A375 (cell line): ENCODE measurements around a stretch of chr13.

DNA sequence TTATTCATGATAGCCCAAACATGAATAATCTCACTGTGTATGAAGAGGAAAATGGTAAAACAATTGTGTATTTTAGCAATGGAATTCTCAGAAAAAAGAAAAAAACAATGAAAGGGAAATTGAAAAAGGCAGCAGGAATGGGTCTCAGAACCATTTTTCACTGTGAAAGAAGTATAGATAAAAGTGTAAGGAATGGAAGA, 994.6 kb upstream of the ENSG00000285566 start:
- RAMPAGE, long total RNA = no peak

DNA sequence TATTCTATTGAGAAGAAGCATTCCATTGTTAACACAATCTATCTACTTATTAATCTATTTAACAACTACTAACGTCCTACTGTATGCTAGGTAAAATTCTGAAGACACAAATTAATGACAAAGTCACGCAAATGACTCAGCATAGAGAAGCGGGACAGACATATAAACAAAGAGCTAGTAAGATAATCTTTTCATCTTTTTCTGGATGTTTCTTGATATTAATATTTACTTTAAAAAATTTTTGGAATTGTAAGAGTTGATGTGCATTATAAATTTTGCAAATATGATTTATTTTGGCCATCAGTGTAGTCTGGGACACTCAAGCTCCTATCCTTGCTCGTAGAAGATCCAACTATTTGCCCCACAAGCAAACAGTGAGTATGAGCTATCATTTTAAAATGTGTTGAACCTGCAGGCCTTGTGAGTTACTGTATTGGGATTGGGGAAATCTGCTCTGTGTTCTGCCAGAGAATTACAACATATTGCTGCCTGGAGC, 109.1 kb downstream of the PCDH9 start:
- RAMPAGE, long total RNA = no peak

- RAMPAGE, long total RNA = no peak
These were observed 4.4 kb downstream of the PCDH9 start for GRCh38 chr13:67225705-67226137.

GRCh38 chr13:71014792-71015808, 851.9 kb downstream of the DACH1 start:
- RAMPAGE, long total RNA = no peak

DNA sequence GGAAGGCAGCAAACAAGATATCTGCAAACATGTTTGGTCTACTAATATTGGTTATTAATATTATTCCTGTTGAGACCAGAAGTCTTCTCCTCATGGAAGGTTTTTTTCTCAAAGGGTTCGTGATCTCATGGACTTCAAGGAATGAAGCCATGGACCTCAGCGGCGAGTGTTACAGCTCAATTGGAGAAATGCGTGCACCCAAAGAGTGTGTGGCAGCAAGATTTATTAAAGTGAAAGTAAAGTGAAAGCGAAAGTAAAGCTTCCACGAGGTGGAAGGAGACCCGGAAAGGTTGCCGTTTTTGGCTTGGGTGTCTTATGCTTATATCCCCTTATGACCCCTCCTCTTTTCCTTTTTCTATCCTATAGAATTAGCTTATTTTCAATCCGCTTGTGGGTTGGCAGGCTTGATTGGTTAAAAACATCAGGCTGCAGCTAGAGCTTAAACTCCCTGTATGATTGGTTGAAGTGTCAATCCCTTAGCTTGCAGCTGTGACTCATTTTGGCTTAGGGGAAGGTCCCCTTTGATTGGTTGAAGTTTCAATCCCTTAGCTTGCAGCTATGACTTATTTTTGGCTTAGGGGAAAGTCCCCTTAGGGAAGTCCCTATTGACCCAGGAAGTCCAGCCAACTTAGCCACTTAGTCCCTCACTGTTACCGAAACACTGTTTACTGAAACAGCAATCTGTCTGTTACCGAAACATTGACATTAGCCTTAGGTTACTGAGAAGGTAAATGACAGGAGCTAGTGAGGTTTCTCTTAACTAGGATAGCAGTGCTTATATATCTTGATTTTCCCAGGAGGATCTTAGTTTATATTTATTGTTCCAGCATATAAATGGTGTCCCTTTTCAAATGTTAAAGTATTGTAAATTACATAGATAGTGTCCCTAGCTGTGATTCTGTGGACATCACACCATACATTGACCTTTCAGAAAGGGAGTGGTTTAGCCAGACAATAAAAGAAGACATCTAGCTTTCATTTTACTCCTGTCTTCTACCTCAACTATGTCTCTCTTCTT, 575.9 kb downstream of the DACH1 start:
- RAMPAGE, long total RNA = no peak

DNA sequence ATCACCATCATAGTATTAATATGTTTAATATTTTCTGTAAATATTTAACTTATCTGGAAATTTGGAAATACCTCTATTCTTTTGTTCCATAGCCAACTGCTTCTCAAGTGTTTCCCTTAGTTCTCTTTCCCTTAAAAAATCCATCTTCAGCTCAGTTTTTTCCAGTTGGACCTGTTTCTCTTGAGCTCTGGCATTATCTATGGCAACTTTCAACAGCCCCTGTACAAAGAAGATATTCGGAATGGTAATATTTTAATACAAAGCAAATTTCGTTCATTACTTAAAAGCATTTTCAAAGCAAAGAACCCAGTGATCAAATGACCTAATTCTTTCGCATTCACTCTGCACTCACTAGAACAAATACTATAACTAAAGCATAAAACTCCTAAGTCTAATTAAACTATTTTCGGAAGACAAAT, 387.9 kb downstream of the DACH1 start:
- RAMPAGE, long total RNA = no peak

DNA sequence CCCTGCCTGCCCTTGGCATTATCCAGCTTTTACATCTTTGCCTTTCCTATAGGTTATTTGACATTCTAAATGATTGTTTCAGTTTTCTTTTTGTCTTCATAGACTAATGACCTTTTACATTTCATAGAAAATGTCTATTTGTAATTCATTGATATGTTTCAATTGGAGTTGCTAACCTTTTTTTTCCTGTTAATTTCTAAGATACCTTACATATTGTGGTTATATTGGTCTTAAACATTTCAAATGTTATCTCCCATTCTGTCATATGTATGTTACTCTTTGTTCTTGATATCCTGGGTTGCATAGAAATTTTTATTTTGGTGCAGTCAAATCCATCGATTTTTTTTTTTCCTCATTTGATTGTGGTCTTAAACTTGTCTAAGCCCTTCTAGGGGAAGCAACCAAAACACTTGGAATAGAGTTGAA, 13.6 kb downstream of the BORA start:
- RAMPAGE, long total RNA = no peak

DNA sequence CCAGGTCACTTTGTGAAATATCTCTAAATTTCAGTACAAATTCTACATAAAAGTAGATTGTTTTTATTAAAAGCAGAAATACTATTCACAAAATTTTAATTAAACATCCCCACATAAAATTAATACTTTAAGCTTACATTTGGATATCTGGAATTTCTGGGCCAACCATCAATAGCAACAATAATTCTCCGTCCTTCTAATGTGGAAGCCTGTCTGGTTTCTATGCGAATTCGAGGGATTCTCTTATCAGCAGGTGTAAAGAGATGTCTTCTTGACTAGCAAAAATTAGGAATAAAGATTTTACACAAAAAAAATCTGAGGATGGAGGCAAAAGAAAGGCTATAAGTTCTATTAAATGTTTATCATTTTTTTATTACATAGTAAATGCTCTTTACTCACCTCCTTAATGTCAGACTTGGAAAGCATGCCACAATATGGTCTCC, 8.1 kb downstream of the DIS3 start:
- RAMPAGE, long total RNA = no peak

DNA sequence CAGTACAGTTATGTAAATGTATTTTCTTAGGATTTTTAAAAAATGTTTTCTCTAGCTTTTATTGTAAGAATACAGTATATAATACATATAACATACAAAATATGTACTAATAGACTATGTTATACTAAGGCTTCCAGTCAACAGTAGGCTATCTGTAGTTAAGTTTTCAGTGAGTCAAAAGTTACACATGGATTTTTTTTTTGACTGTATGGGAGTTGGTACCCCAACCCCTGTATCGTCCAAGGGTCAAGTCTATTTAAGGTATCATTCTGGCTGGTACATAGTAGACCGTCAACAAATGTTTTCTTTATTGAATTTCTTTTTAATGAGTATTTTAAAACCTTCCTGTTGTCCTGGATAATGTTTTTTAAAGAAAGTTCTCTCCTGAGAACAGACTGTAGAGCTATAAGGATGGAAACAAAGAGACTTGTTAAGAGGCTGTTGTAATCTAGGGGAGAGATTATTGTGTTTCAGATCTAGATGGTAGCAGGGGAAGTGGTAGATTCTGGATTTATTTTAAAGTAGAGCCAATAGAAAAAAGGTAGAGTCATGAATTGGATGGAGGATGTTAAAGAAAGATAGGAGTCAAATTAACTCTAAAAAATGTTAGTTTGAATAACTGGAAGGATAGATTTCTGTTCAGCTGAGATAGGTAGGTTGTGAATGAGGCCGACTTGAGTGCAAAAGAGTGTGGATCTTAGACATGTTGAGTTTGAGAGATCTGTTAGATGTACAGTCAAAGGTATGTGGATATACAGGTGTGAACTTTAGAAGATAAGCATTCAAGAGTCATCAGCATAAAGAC, 20.2 kb downstream of the PIBF1 start:
- RAMPAGE, long total RNA = no peak

GRCh38 chr13:73044902-73045612, 13.7 kb upstream of the KLF5 start:
- RAMPAGE, long total RNA = no peak

DNA sequence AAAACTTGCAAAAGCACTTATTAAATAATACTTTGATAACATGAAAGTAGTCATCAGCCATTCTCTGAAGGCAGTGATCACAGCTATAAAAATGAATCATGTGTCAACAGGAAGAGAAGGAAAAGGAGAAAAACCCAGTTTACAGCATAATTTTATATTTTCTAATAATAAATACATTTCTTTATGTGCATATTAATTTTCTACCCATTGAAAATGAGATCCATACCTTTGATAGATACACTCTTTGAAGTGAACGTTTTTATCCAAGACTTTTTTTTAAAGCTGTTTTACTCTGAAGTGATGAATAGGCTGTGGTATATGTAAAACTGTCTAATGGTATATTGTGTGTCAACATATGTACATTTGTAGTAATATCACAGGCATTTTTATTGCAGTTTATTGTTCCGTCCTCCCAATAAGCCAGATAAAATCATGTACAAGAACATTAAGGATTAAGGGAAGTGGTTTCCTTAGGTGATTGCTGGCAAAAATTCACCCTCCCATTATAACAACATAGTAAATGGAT, 1.3 kb upstream of the KLF5 start:
- RAMPAGE, long total RNA = no peak

DNA sequence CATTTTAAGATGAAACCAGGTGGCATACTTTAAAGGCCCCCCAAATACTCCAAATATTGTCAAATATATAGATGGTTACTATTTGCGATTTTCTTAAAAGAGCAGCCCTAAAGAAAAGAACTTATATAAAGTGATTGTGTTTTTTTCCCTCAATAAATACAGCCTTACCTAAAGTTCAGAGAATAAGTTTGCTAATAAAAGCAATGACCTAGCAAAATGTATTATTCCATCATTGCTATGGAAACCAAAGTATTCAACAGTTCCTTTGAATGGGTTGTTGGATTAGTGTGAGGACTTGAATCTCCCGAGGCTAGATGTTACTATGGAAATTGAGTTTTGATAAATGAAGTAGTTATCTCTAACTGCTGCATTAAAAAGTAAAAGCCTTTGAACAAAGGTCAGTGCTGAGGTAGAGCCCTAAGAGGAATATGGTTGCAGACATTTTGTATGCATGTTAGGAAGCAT, 6.1 kb downstream of the KLF5 start:
- RAMPAGE, long total RNA = no peak

- RAMPAGE, long total RNA = no peak
These were observed 82.5 kb downstream of the KLF5 start for GRCh38 chr13:73141034-73141918.

DNA sequence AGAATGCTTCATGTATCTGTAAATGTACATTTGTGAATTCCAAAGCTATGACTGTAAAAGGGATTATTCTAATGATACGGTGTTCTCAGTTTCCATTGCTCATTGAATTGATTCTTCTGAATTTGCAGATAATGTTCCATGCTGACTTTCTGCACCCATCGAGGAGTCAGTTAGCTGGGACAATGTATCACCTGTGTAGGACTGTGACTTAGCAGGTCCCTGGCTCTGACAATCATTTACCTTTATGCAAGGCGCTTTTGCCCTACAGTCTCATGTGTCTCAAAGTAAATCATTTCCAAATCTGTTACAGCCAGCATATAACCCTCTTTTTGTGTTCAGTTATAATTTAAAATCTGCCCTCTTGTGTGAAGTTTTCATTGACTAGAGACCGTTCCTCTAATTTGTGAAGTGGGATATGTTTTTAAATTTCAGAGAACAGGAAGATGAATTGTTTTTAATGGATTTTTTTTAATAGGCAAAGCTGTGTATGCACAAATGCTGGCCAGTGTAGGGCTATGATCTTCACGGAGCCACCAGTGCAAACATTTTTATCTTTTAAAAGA, 267.1 kb downstream of the KLF5 start:
- RAMPAGE, long total RNA = no peak

DNA sequence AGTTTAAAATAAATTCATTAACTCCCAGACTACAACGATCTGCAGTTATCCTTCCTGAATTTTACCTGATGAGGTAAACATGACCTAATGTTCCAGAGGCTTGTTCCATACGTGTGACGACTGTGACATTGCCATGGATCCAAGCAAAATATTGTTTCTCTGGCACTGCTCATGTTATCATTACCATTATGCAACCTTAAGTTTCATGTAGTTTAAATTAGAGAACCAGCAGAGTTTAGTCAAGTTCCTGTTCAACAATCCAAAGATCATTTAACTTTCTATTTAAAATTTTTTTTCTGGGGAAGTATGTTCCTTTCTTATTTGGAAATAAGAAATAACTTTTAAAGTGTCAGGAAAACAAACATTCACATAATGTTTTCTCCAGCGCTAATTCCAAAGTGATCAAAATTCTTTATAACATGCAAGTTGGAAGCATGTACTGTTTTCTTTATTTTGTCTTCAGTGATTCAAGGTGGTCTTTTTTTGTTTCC, 279.7 kb downstream of the KLF5 start:
- RAMPAGE, long total RNA = no peak

DNA sequence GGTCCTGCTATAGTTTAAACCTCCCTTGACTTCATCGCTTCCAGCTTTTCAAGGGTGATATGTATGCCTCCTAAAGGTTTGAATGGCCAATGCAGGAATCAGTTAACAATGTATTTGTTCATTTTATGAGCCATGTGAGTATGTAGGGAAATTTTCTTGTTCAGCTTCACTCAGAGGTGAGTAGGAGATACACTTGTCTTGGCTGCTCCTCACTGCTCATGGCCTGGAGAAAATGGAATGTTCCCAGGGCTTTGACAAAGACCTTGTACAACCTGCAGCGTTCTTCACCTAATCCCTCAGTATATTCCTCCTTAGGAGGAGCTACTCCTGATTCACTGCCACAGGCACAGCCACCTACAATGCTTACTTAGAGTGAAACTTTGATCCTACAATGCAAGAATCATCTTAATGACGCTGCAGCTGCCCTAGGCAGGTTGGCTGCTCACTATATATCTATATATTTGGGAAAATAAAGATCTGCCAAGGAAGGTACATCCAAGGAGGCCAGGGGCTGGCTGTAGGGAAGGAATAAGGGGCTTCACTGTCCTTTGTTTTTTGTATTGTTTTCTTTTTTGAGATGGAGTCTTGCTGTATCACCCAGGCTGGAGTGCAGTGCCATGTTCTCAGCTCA, 364.2 kb downstream of the KLF5 start:
- RAMPAGE, long total RNA = no peak

DNA sequence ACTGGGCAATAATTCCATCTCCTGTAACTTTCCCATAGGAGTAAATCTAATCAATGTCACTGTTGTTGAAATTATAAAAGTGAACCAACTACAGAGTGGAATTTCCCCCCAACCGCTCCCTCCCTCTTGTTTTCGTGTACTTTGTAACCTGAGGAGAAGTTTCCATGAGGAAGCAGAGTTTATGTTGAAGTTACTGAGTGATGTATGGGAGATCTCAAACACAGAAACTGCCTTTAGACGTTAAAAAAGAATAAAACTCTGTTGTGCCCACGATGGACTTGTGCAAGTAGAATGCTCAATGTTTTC, 559.7 kb downstream of the KLF5 start:
- RAMPAGE, long total RNA = no peak

DNA sequence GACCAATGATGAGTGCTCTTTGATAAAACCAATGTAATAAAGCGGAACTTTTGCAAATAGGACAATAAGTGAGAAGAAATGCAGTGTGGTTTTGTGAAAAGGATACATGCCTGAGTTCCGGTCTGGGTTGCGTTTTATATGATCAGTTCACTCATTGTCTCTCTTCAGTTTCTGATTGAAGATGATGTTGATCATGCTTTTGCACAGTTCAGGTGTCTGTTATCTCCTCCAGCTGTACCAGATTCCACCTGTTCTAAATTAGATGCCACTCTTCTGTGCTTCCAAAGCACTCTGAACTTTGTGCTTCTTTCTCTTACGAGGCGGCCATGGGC, 801.1 kb downstream of the KLF5 start:
- RAMPAGE, long total RNA = no peak

DNA sequence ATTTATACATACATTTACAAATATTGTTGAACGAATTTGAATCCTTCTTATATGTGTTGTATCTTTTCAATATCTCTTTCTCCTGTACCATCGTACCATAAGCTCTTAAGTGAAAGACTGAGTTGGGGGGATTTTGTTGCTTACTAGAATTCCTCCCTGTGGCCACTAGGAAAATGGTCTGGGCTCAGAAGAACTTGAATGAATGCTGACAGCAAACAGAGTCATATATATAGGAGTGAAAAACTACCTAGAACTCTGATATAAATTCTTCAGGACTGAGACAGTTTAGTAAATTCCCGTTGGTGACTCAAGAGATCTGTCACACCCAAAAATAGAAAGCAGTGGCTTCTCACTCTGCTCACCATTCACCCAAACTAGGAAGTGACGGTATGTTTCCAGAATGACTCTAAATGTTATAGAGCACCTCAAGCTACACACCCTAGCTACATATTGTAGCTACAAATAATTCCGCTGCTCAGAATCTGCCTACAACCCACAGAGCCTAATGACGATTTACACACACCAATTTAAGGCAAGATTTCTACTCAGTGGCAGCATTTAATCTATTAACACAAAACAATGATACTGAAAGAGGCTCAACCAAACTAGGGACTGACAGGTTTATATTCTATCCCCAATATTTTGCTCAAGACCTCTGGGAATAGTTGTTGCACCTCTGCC, 116.2 kb downstream of the TBC1D4 start:
- RAMPAGE, long total RNA = no peak

DNA sequence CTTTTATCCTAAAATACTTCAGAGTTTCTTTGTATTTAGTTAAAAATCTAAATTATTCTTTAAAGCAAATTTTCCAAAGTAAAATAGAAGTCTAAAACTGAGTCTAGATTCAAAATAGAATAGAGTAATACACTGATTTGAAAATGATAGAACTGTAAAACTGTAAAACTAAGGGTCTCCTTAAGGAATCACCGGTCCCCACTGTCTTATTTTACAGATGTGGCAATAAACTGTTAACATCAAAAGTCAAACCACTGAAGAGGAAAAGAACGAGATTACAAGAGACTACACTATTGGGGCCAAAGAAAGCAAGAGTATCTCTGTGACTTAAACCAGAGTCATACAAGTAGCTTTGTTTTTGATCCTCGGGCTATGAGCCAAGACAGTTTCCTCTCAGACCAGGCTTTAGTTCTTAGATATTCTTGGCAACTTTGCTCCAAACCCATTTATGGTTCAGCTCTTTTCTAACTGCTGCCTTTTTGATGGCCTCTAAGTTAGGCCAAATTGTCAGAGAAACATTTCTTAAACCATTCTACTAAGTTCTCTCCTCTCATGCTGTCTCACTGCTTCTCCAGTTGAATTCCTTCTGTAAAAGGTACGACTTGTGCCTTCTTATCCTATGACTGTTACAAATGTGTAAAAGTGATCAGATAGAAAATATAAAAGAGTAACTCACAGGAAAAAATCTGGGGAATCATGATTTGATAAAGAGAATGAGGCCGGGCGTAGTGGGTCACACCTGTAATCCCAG, 113.8 kb downstream of the TBC1D4 start:
- RAMPAGE, long total RNA = no peak